RPMI7951 (cell line): ENCODE data around the gene UNC5A.

DNA sequence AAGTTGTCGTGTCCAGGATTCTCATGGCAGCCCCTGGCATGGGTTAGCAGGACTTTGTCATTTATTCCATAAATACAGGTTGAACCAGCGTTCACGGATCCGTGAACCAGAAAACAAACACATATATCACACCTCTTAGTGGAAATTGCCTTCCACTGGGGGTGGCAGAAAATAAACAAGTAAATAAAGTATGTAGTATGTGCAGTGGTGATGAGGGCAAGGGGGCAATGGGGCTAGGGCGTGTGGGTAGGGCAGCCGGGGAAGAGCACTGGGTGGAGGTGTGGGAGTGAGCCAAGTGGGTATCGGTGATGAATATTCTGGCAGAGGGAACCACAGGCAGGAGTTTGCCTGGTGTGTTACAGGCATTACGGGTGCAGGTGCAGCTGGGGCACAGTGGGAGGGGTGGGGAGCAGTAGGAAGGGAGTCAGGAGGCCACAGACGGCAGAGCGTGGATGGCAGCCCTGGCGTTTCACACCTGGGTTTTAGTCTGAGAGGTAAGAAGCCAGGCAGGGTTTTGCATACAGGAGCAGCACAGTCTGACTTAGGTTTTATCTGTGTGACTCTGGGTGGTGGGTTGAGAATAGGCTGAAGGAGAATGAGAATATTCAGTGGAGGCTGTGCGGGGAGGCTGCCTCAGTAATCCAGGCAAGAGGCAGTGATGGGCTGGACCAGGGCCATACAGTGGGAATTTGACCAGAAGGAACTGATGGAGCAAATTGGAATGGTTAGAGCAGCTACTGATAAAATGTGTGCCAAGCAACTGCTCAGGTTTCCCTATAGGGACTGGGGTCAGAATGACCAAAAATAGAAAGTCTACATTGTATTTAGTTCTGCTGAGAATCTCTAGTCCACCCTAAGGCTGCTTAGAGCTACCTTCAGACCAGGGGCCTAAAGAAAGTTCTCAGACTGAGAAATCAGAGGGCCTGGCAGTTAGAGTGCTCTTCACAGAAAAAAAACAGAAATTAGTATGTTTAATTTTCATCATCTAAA lies 35.5 kb downstream of the SFXN1 start:
- RAMPAGE, long total RNA = no peak

DNA sequence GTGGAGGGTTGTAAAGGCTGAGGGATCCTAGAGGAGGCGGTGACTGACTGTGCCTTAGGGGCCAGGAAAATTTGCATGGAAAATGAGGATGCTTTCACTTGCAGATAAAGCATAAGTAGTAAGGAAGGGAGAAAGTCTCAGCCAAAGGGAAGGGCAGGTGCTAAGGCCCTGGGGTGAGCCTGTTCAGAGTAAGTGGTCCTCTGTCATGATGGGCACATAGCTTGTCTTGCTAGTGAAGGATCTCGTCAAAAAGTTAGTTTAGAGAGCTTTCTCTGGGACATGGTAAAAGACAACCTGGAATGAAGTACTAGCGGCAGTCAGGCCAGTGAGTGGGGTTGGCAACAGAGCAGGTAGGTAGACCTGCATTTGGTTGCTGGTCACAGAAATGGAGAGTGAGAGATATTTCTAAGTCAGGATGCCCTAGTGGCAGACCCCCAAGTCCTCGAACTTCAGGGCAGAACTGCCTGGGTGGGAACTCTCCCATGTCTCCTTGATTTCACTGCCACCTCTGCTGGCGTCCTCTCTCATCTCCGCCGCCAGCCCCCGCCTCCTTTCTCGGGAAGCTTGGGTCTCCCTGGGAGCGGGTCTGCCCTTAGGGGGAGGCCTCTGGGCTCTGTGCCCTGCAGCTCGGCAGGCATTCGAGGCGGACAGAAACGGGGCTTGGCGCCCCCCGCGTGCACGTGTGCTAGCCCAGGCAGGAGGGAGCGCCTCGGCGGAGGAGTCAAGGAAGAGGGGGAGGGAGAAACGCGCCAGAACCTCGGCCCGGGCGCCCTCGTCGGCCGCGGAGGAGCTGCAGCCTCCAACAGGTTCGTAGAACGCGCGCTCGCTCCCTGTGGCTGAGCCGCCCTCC lies 75.2 kb upstream of the CPLX2 start:
- RAMPAGE, long total RNA = no peak

DNA sequence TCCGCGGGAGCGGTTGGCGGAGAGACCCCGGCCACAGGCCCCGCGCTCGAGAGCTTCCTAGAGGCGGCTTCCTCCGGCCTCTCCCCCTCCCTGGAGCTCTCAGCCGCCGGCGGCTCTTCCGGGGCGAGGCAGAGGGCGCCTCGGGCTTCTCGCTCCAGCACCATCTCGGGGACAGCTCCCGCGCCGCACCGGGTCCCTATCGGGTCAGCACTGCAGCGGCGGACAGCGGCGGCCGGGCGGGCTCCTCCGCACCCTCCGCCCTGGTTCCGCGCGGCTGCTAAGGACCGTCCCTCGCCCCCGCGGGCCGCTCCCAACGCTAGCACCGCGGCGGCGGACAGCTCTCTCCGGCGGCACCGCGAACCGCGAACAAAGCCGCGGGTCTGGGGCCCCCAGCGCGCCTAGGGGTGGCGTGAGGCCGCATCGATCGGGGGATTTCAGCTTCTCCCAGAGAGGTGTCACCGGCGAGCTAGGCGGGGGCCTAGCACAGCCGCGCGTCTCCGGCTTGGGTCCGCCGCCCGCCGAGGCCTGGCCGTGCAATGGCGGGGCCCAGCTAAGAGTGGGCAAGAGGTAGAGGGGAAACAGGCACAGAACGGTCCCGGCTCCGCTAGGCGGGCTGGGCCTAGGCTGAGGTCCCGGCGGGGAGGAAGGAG lies 74.4 kb upstream of the CPLX2 start:
- RAMPAGE, long total RNA = no peak

- RAMPAGE, long total RNA = no peak
Observed at GRCh38 chr5:176181260-176181850, 56.9 kb upstream of the SIMC1 start.

GRCh38 chr5:176184962-176185369 lies 53.3 kb upstream of the SIMC1 start:
- RAMPAGE, long total RNA = no peak

DNA sequence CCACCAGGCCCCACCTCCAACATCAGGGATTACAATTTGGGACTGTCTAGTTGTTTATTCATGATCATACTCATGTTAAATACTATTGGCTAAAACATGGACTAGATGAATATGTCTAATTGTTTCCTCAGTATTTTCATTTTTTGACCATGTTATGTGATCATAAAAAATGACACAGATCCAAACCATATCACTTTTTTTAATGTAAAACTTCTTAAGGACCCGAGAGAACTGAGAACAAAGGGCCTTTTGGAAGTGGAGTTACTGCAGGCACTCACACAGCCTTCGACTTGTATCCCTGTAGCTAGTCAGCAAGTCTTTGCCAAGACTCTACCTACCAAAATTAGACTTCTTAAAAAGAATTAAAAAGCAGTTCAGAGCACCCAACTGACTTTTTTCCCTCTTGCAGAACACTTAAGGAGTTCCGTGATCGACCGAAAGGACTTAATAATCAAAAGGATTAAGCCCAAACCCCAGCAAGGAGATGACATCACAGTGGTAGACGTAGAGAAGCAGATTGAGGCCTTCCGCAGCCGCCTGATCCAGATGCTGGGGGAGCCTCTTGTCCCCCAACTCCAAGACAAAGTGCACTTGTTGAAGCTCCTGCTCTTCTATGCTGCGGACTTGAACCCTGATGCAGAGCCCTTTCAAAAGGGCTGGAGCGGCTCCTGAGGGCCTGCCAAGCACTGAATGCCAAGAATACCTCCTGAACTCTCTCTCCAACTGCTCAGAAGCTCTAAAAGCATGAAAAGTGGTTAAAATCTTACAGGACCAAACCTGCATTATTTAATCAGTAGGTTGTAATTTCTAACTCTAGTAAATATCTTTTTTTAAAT lies 16.6 kb downstream of the KIAA1191 start:
- RAMPAGE, long total RNA = no peak

- RAMPAGE, long total RNA = no peak
Observed at GRCh38 chr5:176413083-176413691, 3.2 kb downstream of the CLTB start.

- RAMPAGE, long total RNA = no peak
Observed at GRCh38 chr5:176507891-176508454, 29.2 kb downstream of the RNF44 start.

DNA sequence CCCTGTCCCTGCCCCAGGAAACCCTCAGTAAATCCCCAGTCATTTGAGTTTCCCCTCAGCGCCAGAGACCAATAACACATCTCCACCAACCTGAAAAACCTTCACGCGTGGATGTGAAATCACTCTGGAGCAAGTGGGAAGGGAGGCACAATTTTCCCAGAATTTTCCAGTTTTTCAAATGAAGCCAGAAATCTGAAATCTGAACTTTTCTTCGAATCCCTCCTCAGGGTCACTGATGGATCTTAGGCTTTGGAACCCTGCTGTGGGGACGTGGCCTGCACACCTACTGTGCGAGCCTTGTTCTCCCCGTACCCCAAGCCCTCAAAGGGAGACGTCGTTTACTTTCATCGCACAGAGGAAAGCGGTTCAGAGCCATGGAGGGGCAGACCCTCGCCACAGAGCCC lies 3.5 kb upstream of the RNF44 start:
- RAMPAGE, long total RNA = no peak

GRCh38 chr5:176610438-176610782 lies 454 bp upstream of the GPRIN1 start:
- RAMPAGE, long total RNA = no peak

DNA sequence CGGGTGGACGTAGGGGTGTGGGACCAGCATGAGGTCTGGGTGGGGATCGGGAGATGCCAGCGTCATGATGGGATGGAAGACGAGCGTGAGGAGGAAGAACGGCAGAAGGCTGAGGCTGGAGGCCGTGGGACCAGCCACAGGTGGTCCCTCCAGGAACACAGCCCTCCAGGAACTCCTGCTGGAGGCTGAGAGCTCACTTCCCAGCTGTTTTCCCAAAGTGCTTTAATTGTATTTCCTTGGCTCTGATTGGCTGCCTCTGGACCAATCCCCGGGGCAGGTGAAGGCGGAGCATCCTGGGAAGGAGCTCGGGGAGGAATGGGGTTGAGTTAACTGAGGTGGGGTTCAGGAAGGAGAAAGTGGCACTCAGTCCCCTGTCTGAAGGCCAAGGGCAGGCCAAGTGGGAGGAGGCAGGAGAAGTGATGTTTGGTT lies 2.9 kb downstream of the TSPAN17 start:
- RAMPAGE, long total RNA = no peak

GRCh38 chr5:176739180-176740097 lies 70.9 kb upstream of the UNC5A start:
- RAMPAGE, long total RNA = no peak

GRCh38 chr5:176809493-176810682 lies at the start of gene UNC5A:
Gene UNC5A (plus strand): TSS chr5:176810559.
- RAMPAGE, long total RNA = no peak

- RAMPAGE, long total RNA = no peak
Observed at GRCh38 chr5:176862062-176862968, 36.8 kb downstream of the HK3 start.

DNA sequence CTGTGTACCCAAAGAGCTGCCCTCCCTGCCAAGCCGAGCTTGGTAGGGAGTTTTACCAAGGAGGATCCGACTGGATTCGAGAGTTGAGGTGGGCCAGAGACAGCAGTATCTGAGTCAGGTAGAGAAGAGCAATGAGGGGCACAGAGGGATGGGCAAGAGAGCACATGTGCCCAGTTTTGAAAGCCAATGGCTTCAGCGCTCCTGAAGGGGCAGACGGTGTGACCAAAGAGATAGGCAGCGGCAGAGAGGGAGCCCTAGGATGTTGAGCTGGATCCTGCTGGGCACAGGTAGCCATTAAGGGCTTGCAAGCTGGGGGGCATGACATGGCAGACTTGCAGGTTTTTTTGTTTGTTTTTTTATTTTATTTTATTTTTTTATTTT lies 956 bp downstream of the FGFR4 start:
- RAMPAGE, long total RNA = no peak

GRCh38 chr5:177089109-177089815 lies 2.5 kb downstream of the FGFR4 start:
- RAMPAGE, long total RNA = no peak

DNA sequence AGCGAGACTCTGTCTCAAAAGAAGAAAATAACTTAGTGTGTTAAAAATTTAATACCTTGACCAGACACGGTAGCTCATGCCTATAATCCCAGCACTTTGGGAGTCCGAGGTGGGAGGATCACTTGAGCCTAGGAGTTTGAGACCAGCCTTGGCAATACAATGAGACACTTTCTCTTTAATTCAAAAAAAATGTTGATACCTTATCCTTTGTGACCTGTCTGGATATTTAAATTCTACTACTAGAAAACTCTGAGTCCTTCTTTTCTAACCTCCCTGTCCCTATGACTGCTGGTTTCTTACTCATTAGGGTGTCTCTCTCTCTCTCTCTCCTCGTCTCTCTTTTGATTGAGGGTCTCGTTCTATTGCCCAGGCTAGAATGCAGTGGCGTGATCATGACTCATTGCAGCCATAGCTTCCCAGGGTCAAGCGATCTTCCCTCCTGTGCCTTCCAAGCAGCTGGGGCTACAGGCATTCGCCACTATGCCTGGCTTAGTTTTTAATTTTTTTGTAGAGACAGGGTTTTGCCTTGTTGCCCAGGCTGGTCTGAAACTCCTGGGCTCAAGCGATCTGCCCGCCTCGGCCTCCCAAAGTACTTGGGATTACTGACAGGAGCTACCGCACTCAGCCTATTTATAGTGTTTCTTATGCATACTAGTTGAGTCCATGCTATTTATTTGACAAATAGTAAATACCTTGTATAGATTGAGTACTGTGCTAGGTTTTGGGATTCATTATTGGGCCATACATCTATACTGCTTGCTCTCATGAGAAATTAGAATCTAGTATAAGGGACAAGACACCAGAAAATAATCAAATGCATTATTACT lies 61.8 kb downstream of the NSD1 start:
- RAMPAGE, long total RNA = no peak

GRCh38 chr5:177302325-177302821 lies 1.1 kb downstream of the RAB24 start:
- RAMPAGE, long total RNA = no peak

- RAMPAGE, long total RNA = no peak
Observed at GRCh38 chr5:177309371-177309750, 2.3 kb downstream of the MXD3 start.

- RAMPAGE, long total RNA = no peak
Observed at GRCh38 chr5:177338978-177339913, 12.2 kb downstream of the LMAN2 start.